ENCODE data around the genes PXMP2 and ZNF140.

GRCh38 chr12:132502301-132502862 is 12.4 kb downstream of the FBRSL1 start:
- PRO-cap: no peak

GRCh38 chr12:132558696-132559297 is 51.6 kb downstream of the LRCOL1 start:
- PRO-cap: no peak

DNA sequence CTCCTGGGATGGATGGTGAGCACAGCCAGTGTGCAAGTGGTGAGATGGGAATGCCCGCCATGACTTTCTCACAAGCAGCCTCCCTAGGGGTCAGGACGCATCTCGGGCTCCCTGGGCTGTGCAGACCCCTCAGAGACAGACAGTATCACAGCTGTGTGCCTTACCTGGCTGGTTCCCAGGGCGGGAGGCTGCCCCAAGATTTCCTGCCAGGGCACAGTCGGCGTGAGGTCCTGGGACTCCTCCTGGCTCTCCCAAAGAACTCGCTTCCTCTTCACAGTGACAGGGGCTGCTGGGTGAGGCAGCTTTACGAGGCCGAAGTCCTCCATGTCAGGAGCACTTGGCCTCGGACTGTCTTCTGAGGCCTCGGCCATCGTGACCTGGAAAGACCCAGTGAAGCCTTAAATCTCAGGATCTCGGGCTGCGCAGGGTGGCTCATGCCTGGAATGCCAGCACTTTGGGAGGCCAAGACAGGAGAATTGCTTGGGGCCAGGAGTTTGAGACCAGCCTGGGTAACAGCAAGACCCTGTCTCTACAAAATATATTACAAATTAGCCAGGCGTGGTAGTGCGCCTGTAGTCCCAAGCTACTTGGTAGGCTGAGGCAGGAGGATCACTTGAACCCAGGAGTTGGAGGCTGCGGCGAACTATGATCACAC is 31.1 kb downstream of the P2RX2 start:
- PRO-cap: no peak

DNA sequence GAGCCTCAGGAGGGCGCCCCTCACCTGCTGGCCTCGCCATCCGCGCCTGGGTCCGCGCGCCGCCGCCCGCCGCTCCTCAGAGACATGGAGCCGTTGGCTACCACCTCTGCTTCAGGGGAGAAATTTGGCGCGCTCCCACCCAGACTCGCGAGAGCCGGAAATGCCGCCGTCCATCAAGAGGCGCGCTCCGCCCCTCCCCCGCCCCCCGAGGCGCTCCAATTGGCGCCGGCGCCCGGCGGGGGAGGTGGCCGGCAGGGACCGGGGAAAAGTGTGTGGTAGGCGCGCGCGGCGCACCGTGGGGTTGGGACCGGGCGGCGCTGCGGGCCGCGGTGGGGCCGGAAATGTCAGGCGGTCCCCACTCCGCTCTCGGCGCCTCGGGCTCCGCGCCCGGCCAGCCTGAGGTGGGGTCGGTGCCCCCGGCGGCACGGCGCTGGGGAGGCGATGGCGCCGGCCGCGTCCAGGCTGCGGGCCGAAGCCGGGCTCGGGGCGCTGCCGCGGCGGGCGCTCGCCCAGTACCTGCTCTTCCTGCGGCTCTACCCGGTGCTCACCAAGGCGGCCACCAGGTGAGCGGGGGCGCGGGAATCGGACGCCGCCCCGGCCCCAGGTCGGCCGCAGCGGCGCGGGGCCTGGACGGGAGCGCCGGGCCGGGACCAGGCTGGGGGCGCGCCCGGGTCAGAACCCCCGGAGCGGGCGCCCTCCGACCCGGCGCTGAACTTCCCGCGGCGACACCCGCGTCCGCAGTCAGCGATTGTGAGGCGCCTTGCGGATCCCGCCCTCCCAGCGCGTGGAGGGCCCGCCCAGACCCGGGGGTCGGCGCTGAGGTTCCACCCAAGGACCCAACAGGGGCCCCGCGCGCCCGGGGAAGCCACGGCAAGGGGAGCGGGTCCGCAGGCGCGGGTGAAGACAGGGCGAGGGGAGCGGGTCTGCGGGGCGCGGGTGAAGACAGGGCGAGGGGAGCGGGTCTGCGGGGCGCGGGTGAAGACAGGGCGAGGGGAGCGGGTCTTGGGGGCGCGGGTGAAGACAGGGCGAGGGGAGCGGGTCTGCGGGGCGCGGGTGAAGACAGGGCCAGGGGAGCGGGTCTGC is at the start of gene PXMP2:
Gene PXMP2, plus strand, starts transcription at position 358 of the 1,083 bp plus-strand sequence.
- PRO-cap: bidirectional peak, plus-strand start at position 296 of the sequence, minus-strand start at position 147 of the sequence

DNA sequence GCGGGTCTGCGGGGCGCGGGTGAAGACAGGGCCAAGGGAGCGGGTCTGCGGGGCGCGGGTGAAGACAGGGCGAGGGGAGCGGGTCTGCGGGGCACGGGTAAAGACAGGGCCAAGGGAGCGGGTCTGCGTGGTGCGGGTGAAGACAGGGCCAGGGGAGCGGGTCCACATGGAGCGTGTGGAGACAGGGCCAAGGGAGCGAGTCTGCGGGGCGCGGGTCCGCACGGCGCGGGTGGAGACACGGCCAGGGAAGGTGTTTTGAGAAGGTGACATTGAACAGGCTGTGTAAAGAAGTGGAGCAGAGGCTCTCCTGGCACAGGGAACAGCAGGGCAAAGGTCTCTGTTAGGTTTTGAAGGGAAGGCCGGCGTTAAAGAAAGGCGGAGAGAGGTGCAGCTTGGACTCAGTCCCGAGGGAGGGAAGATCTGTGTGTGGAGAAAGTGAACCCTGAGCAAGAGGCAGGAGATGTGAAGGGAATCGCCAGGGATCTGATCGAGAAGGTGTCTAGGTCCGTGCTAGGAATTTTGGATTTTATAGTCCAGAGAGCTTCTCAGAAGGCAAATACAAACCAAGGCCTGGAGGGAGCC is 1.8 kb downstream of the PXMP2 start:
- PRO-cap: no peak

DNA sequence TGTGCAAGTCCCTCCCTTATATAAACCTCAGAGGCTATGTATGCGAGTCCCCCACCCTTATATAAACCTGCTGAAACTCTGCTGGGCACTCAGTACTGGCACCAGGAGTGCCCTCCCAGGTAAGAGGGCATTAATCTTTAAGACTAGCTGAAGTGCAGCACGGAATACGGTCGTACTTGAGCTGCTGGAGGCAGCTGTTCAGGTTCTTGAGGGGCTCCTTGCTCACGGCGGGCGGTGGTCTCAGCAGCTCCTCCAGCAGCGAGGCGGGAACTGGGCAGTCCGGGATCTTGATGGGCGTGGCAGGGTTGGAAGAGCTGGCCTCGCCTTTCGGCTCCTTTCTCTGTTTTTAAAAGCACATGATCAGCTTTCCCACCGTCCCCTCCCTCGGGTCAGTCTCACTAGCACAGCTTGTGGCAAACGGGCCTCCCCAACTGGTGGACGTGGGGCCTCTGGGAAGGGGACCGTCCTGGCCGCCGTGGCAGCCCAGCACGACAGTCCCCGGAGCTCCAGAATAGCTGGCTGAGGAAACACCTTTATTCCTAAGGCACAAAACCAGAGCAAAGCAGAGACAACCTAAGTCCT is 12.4 kb upstream of the ANKLE2 start:
- PRO-cap: no peak

DNA sequence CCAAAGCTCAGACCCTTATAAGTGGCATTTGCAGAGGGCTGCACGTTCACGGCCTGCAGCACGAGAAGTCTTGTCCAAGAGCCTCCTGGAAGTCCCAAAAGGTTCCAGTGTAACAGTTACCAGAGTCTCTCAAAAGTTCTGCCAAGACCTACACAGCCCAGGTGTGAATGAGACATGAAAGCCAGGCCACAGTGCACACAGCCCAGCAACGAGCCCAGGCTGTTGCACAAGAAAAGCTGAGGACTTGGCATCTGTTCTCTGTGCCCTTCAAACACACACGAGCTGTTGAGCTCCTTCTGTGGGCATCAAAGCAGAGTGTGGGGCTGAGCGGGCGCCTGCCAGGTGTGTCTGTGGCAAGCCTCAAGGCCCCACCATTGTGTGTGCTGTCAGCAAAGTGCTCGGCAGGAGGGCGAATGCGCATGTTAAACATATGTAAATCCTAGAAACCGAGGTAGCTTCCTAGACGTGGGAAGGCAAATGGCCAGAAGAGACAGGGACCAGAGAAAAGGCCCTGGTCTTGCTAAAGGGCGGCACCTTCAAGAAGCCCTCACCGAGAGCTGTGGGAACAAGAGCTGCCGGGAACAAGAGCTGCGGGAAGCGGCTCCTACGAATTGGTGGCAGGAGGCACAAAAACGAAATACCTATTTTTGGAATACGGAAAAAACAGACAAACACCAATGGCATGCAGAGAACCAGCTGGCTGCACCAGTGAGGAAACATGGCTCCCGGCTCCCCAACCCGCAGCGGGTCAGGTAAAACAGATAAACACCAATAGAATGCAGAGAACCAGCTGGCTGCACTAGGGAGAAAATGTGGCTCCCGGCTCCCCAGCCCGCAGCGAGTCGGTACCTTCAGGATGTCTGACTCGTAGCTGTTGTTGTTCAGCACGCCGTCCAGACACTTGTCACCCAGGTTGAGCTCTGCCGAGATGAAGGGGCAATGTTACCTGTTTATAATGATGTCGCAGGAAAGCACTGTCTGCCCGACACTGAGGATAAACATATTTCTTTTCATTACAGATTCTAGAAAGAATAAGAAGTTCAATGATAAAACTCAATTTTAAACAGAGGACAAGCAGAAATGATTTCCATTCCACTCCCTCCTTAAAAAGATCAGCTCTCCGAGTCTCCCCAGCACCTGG is 18.9 kb upstream of the GOLGA3 start:
- PRO-cap: no peak

DNA sequence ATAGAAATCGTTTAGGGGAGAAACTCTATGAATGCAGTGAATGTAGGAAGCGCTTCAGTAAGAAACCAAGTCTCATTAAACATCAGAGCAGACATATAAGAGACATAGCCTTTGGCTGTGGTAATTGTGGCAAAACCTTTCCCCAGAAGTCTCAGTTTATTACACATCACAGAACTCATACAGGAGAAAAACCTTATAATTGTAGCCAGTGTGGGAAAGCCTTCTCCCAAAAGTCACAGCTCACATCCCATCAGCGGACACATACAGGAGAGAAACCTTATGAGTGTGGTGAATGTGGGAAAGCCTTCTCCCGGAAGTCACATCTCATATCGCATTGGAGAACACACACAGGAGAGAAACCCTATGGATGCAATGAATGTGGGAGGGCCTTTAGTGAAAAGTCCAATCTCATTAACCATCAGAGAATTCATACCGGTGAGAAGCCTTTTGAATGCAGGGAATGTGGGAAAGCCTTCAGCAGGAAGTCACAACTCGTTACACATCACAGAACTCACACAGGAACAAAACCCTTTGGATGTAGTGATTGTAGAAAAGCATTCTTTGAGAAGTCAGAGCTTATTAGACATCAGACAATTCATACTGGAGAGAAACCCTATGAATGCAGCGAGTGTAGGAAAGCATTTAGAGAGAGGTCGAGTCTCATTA is 20.1 kb downstream of the ZNF84 start:
- PRO-cap: no peak

- PRO-cap: no peak
These were observed 1.4 kb upstream of the ZNF140 start for GRCh38 chr12:133079217-133079881.

DNA sequence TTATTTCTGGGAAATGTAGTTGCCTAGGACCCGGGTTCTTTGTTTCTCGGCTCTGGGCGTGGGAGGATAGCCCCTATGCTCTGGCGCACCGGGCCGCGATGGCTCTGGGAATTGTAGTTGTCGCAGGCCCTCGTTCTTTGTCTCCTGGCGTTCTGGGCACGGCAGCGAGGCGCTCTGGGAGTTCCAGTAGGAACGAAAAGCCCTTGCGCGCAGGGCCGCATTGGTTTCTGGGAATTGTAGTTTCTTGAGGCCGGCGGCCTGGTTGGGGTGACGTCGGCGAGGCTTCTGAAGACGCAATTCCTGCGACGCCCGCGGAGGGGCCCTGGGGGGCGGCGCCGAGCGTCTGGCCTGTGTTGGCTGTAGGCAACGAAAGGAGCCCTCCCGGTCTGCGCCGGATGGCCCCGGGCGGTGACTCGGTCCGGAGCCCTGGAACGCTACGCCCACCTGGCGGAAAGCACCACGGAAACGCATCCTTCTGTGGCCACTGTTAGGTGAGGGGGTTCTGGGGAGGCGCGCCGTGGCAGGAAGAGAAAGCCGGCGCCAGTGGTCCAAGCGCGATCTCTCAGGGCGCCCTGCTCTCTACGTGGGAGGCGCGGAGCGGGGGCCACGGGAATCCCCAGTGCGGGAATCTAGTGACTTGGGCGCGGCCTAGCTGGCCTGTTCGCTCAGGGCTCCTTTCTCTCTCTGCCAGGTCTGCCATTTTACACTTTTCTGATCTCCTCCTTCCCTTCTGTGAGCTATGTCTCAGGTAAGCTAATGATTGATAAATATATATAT is at the start of gene ZNF140:
Gene ZNF140, plus strand, starts transcription at position 342 of the 777 bp plus-strand sequence.
- PRO-cap: bidirectional peak, plus-strand start at position 314 of the sequence, minus-strand start at position 154 of the sequence

- PRO-cap: no peak
These were observed 753 bp downstream of the ZNF140 start for GRCh38 chr12:133081359-133081993.